Penis (tissue), 1 donor: ENCODE results near the gene DNAH8.

- PRO-cap: no peak
Observed at GRCh38 chr6:36985435-36985801, 578 bp downstream of the MTCH1 start.

DNA sequence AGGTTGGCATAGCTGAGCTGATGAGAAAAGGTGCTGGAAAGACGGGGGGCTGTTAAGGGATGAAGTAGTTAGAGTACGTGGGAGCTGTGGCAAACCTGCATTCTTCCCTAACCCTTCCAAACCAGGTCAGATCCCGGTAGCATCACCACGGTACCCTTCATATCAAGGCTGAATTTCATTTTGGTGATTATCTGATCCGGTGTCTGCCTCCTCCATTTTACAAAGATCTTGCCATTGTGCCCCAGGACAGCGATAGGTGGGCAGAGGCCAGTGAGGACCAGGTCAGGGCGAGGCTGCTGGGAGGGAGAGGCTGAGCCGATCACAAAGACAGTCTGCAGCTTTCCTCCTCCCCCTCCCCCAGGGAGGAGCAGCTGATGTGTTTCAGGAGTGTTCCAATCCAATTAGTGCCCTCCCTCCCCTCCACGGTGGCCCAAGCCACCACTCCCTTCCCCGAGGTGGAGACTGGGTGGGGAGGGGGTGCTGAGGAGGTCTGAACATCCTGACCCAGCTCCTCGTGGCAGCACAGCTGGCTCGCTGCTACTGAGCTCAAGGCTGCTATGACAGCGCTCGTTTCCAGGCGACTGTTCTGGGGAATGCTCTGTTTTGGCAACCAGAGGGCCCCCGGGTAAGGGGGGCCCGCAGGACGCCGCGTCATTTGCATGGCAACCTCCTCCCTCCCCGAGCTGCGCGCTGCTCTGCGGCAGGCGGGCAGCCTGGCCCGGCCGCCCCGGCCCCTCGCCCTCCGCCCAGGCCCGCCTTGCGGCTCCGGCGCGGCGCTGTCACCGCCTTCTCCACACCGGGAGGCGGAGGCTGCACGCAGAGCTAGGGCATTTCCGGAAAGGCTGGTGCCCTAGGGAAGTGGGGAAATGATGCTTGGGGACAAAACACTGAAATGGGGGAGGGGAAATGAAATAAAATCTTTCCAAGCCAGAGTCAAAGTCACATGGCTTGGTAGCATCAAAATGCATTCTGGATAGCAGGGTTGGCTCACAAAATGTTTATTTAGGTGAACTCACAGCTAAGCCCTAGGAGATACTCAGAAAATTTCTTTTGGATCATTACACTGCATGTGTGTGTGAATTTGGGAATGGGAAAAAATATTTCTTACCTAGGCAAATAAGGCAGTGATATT is 67.5 kb upstream of the PIM1 start:
- PRO-cap: bidirectional peak, plus-strand start at position 831 of the sequence, minus-strand start at position 750 of the sequence

DNA sequence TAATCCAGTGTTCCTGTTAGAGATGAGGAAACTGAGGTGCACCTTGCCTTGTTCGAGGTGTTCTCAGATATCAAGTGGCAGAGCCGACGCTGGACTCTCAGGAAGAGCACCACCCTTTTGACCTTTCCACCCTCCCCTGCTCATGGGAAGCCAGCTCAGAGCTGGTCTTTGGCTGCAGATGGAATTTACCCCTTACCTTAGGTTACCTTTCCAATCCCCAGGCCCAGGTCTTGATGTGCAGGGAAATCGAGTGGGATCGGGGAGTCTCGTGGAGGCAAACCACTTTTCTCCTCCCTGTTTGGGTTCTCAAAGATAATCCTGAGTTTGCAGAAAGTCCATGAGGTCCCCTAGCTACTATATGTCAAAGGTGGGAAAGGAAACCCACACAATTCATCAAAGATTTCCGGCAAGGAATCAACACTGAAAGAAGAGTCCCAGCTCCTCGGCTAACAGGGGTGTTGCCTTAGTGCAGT is 62.9 kb upstream of the PIM1 start:
- PRO-cap: no peak

DNA sequence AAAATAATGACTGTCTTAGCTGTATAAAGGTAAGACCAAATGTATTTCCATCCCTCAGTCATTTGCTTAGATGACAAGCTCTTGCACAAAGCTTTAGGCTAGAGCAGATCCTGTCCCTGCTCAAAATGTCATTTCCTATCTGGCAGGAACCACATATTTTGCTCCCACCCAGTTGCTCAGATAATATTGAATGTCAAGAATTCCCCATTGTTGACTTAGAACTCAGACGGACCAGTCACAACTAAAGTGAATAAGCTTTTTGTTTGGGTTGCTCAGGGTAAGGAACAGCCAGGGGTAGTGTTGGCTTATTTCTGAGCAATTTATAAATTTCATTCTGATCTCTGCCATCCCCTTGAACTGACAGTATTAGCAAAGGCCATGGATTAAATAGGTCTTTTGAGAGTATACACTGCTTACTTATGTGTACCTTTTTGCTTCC is 16.1 kb downstream of the RNF8 start:
- PRO-cap: no peak

DNA sequence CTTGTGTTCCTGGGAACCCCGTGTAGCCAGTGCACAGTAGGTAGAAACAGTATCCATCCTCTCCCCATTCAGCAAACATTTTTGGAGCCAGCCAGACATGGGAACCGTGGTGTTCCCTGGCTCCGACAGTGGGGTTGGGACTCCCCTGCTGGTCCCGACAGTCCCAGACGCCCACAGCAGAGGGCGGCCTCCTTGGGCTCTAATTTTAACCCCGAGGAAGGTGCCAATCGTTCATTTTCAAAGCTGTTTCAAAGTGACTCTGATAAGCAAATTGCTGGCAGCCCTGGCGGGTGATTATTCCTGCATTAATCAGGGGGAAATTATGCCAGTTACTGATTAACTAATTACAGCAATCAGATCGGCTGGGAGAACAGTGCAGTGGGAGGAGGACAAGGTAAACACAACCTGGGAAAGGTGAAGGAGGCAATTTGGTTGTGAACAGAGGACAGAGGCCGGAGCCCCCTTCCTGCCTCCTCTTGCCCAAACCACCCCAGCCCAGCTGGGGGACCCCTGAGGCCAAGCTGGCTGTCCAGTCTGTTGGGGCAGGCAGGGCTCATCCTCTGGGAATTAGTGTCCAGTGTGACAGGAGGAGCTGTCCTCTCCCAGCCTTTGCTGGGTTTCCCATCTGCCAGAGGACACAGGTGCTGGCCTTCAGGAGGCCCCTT is 44.4 kb upstream of the MDGA1 start:
- PRO-cap: no peak

GRCh38 chr6:37825691-37826691 is 6.5 kb downstream of the ZFAND3 start:
- PRO-cap: no peak

- PRO-cap: no peak
Observed at GRCh38 chr6:37827383-37828552, 8.2 kb downstream of the ZFAND3 start.

DNA sequence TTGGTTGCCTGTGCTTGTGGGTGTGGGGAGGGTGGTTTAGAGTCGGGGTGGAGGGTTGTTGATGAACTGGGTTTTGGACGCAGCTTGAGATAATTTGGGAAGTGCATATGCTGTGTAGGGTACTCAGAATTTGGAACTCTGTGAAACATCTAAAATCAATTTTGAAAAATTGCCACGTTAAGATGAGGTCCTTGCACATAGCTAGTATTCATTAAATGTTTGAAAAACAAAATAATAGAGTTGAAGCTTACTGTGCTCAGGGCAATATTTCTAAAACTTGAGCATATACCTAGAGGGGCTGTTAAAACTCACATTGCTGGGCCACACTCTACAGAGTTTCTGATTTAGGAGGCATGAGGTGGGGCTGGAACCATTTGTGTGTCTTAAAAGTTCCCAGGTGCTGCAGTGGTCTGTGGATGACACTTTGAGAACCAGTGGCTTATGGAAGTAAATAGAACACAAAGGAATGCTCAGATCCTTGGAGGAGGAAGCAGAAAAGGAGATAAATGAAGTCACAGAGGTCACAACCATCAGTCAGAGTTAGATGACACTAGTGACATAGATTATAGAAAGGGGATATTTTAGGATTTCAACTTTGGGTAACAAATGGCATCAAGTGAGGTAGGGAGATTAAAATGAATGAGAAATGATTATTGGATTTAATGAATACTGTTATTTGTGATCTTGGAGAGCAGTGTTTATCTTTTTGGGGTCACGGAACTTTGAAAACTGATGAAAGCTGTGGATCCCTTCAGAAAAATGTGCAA is 136.6 kb downstream of the ZFAND3 start:
- PRO-cap: no peak

DNA sequence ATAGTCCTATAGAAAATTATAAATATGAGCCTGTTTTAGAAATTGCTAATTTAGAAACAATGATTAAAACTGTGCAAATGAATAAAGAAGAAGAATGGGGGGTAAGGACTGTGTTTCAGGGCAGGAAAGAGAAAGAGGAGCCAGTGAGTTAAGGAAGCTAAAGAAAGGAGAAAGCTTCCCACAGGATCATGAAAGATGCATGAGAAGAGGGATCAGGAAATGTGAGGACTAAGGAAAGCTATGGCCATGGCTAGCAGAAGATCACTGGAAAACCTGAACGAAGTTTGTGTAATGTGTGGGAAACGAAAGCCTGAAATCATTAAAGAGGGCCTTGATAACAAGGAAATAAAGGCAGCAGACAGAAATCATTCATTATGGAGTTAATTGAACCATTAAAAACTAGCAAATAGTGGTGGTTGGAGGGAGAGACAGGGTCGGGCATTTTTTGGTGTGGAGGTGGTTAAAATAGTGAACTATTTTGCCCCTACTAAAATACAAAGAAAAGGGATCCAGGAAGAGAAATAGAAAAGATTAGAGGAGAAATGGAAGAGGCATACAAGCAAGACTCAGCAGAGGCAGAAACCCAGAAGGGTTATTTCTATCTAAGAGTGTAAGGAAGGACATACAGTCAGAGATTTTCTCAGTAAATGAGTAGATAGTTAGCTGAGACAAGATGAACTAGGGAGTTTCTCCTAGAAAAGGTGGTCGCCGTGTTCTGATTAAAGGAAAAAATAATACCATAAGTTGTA is 274.1 kb downstream of the ZFAND3 start:
- PRO-cap: no peak

- PRO-cap: no peak
Observed at GRCh38 chr6:38137071-38137994, 317.8 kb downstream of the ZFAND3 start.

DNA sequence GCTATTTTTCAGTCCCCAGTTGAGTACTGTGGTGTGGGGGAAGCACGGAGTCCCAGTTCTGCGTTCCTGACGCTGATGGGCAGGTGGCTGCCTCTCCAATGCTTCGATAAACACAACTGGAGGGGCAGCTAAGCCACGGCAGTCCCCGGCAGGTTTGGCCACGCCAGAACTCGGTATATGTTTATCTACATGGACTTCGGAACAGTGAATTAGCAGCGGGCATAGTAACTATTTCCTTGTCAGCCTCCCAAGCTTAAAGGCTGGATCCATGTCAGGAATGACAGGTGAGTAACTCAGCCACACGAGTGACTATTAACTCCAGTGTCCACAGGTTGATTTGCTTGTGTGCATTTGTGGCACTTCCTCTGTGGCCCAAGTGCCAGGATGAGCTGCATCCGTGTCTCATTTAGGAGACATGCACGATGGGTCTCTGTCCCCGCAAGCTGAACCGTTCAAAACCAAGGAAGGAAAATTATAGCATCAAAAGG is 354.5 kb downstream of the ZFAND3 start:
- PRO-cap: no peak

GRCh38 chr6:38506744-38507486 is 132.8 kb downstream of the BTBD9 start:
- PRO-cap: no peak

- PRO-cap: no peak
Observed at GRCh38 chr6:38508327-38509208, 131.2 kb downstream of the BTBD9 start.

DNA sequence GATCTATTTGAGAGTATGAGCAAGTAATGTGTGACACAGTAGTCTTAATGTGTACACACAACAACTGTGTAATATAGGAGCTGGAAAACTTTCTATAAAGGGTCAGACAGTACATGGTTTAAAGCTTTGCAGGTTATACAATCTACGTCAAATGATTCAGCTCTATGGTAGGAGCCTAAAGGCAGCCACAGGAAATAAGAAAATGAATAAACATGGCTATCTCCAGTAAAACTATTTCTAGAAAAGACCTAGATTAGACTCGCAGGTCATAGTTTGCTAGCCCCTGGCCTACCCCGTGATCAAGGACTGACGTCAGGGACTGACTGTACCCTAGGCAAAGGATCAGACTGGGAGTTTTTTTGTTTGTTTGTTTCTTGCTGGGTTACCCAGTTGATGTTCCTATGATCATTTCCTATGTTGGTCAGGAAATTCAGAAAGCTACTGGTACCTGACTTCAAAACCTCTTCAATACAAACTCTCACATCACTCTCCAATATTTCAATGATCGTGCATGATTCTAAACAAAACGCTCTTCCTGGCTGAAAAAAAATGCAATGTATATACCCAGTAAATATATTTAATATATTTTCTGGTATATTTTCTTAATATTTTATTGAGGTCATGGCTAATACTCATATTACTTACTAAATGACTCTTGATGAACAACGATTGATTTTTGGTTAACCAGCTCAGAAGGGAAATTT is 39.5 kb downstream of the BTBD9 start:
- PRO-cap: no peak

DNA sequence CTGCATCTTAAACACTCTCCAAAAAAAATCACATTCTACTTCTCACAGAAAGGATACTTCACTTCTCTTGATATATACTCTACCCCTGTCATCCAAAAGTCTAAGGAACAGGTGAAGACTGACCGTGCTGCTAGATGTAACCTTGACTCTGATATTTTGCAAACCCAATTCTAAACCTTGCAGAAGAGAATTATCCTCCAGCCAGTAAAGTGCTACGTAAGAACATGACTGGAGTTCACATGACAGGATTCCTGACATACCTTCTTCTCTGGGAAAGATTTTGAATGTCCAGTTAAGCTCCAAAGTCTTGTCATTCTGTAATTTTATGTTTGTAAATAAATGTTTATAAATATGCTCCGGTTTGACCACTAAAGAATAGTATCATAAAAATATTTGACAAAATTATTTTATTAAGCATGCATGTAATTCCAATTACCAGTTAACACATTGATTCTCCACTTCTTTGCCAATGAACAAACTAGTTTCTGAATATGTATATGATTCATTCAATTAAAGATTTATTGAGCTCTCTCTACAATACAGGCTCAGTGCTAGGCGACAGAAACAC is 35.7 kb downstream of the BTBD9 start:
- PRO-cap: no peak

- PRO-cap: no peak
Observed at GRCh38 chr6:38715039-38715863, at the start of gene DNAH8. Gene DNAH8 (plus strand): TSS chr6:38715311.

DNA sequence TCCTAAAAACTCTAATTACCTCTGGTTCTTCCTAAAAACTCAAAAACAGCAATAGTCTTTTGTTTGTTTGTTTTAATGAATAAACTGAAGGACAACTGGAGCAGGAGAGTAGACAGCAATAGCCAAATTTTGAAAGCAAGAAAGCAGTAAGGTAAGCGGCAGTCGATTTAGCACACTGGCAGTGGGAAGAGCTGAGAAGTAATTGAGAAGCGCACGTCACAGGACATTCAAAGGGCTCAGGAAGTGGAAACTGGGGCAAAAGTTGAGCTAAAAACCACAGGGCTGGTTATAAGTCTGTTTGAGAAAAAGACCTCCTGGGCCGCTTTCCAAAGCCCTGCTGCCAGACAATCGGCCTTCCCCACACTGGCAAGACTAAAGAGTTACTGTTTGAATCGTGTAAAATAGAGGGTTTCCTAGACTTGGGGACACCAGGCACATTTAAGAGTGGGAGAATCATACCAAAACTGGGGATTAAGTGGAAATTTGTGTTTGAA is 161.3 kb downstream of the DNAH8 start:
- PRO-cap: no peak

- PRO-cap: no peak
Observed at GRCh38 chr6:39178753-39179331, 50.4 kb downstream of the KCNK5 start.

GRCh38 chr6:39204586-39205330 is 24.5 kb downstream of the KCNK5 start:
- PRO-cap: no peak

DNA sequence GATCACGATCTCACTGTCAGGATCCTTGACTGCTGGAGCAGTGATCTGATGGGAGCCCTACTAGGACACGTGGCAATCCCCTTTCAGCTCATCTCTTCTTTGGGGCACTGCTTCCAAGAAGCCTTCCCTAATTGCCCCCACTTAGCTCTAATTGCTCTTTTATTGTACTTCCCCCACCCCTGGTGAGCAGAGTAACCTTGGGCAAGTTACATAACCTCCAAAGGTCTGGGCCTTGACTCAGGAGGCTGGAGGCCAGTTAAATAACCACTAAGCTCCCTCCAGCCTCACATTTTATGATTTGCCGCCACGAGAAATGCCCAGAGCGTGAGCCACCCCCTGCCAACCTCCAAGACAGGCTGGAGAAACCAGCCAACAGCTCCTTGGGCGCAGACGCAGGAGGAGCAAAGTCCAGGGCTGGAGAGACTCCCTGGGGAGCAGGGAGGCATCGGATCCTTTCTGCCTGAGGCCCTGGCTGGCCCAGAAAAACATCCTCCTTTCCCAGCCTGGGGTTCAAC is 11.8 kb downstream of the KCNK5 start:
- PRO-cap: no peak